Monocyte (primary cell): ENCODE measurements around a stretch of chr5.

- PRO-cap, 2 experiments, result peak in 2 of 2 experiments; most common minus-strand start chr5:159460303 (in 2)
Observed at GRCh38 chr5:159459834-159460762, 129.8 kb upstream of the IL12B start.

- PRO-cap, 2 experiments, result no peak in any of the 2 experiments
Observed at GRCh38 chr5:159865862-159866510, 50.3 kb upstream of the ADRA1B start.

- PRO-cap, 2 experiments, result no peak in any of the 2 experiments
Observed at GRCh38 chr5:159971744-159972423, 37.1 kb upstream of the TTC1 start.

DNA sequence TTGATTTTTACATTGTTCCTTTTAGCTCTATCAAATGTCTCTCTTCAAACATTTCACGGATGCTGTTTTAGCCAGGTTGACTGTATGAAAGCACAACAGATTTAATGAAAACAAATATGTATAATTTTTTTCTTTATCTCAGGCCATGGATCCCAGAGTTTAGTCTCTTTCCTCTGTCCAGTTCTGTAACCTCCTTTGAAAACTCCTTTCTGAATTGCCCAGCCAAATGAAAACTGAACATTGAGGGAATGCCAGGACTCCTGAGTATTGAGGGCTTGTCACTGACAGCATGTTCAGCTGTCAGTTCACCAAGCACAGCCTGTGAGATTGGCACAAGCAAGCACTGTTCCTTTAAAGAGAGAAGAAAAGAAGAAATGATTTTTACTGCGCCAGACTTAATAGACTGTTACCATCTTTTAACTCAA, 27.2 kb downstream of the TTC1 start:
- PRO-cap, 2 experiments, result no peak in any of the 2 experiments

DNA sequence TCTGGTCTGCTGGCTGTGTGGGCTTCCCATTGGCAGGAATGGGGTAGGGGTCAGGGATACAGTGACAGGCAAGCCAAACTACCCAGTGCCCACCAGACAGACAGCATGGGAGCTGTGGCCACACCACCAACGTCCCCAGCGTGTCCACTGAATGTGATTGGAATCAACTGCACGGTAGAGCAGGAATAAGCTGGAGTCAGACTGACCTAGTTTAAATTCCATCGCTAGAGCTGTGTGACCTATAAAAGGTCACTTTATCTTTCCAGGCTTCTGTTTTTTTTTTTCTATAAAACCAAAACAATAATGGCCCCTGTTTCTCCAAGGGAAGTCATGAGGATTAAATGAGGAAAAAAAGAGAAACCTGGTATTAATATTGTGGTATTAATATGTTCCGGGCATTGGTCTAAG, 50.6 kb upstream of the PWWP2A start:
- PRO-cap, 2 experiments, result no peak in any of the 2 experiments

- PRO-cap, 2 experiments, result no peak in any of the 2 experiments
Observed at GRCh38 chr5:160459057-160459589, 37.5 kb downstream of the PTTG1 start.

- PRO-cap, 2 experiments, result peak in 2 of 2 experiments; most common plus-strand start chr5:160467870 (in 1); most common minus-strand start chr5:160467679 (in 1)
Observed at GRCh38 chr5:160467096-160468467, 45.9 kb downstream of the PTTG1 start.

DNA sequence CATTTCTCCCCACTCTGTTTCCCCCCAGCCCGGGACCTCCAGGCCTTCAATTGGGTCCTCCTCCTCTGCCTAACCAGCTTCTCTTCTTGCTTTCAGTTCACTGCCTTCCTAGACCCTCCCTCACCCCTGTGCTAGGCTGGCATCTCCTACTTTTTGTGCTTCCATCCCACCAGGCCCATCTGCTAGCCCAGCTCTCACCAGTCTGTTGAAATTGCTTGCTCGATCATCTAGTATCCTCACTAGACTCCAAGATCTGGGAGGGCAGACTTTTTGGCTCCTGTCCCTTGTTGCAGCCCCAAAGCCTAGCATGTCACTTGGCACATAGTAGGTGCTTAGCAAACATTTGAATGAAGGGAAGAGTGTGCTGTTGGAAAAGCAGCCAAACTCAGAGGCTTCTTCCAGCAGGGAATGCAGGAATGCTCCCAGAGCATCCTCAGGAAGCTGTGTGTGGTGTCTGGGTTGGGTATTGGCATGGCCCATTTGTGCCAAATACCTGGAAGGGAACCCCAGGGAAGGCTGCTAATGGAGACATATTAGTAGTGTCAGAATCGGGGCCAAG, 193.6 kb downstream of the PTTG1 start:
- PRO-cap, 2 experiments, result no peak in any of the 2 experiments

- PRO-cap, 2 experiments, result no peak in any of the 2 experiments
Observed at GRCh38 chr5:160627026-160627482, 205.4 kb downstream of the PTTG1 start.

DNA sequence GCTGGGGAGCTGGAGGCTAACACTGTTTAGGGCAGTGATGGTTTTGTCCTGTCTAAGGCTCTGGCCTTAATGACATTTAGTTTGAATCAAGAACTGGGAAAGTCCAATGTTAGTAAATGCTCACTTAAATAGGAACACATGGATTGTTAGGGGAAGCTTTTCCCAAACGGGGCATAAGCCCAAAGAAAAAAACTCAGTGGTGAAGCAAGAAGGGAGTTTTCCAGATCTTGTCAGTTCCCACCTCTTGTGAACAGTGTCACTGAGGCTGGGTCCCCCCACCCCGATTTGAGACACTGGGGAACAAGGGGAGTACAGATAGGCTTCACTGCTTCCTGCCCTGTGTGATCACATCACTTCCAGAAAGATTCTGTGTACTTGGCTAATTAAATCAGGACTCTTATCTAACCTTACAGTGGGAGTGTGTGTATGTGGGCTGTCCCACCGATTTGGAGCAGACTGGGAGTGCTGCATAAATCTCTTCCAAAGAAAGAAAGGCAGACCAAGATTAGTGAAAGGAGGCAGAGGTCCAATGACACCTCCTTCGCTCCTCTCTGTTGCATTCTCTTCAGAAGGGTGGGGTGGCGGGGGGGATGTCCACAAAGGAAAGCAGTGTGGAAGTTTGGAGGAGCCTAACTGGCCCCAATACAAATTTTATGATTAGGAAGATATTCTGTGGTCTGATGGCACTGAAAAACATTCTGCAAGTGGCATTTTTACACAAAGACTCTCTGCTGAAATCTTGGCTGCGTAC, 206.5 kb downstream of the PTTG1 start:
- PRO-cap, 2 experiments, result no peak in any of the 2 experiments

DNA sequence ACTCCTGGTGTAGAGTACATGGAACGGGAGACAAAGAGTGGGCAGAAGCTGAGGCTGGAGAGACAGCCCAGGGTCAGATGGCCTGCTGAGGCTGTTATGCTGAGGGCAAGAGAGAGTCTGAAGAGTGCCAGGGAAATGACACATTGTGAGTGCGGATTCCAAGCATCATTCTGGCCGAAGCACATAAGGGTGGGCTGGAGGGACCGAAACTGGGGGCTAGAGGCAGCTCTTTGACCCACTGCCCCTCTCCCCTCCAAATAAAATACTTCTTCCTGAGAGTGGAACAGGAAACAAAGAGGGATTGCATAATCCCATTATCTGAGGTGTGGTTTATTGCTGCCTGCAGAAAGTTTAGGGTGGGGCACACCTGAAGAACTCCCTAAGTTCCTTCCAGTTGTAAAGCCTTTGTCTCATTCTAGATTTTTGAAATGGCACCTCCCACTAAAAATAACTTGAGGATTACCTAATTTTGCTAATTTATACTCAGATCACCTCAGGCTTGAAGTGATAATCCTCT, 158.0 kb downstream of the ATP10B start:
- PRO-cap, 2 experiments, result no peak in any of the 2 experiments

GRCh38 chr5:162067080-162067651, 407 bp upstream of the GABRG2 start:
- PRO-cap, 2 experiments, result no peak in any of the 2 experiments

GRCh38 chr5:162384378-162384638, 316.7 kb downstream of the GABRG2 start:
- PRO-cap, 2 experiments, result no peak in any of the 2 experiments

- PRO-cap, 2 experiments, result no peak in any of the 2 experiments
Observed at GRCh38 chr5:163446900-163447606, 9.7 kb downstream of the CCNG1 start.

DNA sequence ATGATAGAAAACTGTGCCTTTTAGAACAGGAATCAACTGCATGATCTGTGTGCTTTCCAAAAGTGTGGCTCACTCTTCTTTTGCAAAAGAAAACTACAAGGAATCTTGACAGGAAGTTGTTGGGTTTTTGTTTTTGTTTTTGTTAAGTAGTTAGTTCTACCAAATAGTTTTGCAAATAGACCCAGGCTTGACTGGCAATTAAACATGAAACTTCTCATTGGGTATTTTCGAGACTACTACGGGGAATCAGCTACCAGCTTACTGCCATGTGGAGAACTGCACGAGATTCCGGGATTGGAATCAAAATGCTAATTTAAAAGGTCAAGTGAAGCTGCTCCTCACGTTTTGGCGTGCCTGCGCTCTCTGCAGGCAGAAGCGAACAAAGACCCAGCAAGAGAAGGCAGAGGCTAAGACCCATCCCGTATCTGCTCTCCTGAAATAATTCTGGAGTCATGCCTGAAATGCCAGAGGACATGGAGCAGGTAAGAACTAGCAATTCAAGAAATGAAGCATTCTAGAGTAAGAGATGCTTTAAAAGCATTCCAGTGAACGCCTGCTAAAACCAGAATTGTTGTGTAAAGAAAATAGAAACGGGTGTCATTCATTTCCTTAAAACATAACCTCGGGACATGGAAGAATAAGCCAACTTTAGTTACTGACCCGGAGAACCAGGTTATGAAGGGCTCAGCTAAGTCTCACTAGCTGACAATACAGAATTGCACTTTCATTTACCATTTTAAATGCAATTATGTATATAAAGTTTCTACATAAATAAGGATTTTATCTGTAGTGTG, 2.3 kb upstream of the MAT2B start:
- PRO-cap, 2 experiments, result no peak in any of the 2 experiments

- PRO-cap, 2 experiments, result no peak in any of the 2 experiments
Observed at GRCh38 chr5:166084444-166084696, 894.5 kb upstream of the TENM2 start.

DNA sequence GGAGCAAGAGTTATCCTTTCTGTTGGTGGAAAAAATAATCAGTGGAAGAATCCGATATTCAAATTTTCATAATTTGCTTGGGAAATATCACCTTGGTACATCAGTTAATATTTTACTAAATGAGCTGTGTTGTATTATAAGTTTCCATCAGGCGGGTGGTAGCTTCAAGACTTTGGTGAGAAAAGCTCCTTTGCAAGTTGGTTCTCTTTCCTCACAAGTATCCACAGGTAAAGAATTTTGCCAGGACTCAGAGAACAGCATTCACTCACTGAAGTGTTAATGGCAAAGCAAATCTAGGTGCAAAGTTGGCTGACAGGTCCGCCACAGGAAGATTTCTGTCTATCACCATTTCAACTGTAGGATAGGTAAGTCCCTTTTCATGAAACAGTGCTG, 436.0 kb downstream of the TENM2 start:
- PRO-cap, 2 experiments, result no peak in any of the 2 experiments

- PRO-cap, 2 experiments, result no peak in any of the 2 experiments
Observed at GRCh38 chr5:168299902-168300496, 8.6 kb downstream of the WWC1 start.

- PRO-cap, 2 experiments, result no peak in any of the 2 experiments
Observed at GRCh38 chr5:168393124-168393842, 93.0 kb upstream of the RARS1 start.

DNA sequence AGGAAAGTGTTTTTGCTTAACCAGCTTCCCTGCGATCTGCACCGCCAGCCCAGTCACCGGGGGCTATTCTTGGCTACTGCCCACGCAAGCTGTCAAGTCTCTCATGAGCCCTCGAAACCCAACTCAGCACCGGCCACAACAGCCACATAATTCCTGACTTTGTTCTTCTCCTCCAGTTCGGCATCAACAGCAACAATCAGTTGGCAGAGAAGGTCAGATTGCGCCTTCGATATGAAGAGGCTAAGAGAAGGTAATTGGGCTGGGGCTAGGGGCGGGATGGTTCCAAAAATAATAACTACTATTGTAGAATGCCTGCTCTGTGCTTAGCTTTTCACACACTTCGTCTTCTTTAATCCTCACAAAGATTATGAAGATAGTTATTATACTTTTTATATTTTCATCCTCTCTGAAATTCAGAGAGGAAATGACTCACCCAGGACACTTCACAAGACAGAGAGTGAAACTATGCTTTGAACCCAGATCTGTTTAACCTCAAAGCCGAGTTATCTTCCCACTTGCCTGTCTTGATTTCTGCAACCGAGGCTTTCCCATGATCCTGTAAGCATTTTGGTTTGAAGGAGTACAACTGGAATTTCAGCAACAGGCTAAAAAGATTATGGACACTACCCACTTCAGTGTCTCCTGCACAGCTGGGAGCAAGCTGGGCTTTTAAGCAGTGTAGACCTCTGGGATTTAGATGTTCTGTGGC, 76.4 kb upstream of the RARS1 start:
- PRO-cap, 2 experiments, result no peak in any of the 2 experiments